Cardiac ventricle fibroblast (primary cell): ENCODE measurements around a stretch of chr10.

DNA sequence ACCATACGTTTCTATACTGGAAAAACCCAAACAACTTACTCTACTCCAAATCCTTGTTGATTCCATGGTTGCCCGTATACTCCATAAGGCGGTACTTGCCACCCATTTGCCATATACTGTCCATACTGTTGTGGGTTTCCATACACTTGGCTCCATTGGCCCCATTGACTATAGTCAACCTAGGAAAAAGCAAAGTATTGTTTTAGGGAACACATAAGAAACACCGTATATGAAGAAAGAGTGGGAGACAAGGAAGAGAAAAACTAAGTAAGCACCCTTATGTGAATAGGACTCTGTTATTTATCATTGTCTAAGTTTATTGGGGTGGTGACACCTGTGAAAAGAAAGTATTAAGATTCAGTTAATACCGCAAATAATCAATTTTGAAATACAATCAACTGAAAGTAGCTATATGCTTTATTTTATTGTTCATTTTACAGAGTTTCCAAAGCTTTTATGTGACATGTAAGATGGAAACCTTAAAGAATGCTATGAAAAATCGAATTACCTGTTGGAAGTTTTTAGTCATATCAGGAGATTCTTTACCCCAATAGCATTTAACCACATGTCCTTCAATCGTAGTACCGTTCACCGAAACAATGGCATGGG is 20.1 kb downstream of the TIAL1 start:
- RAMPAGE, long total RNA: no peak

- RAMPAGE, long total RNA: no peak
These were observed 9.4 kb downstream of the TIAL1 start for GRCh38 chr10:119587138-119587893.

GRCh38 chr10:119596058-119596335 is 767 bp downstream of the TIAL1 start:
- RAMPAGE, long total RNA: no peak

- RAMPAGE, long total RNA: no peak
These were observed 3.2 kb downstream of the BAG3 start for GRCh38 chr10:119653985-119655192.

DNA sequence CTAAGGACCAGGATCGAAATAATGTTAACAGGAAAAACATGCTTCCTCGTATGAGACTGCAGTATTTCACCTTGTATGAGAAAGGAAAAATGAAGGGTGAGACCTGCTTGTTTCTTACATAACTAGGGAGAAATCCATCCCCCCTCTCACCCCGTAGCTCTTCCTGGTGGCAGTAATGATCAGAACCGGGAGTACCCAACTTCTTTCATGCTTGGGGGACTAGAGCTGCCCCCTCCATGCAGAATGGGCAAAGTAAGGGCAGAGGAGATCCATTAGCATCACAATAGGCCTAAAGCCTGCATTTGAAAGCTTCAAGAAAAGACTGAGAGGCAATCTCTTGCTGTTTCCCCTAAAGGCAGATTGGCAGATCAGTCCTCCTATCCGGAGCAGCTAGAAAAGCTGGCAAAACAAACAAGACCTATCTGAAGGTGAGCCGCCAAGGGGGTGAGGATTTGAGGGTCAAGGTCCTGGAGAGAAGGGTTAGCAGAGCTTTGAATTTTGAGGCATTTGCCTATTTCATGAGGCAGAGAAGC is 36.1 kb downstream of the BAG3 start:
- RAMPAGE, long total RNA: no peak

- RAMPAGE, long total RNA: no peak
These were observed 37.3 kb downstream of the MCMBP start for GRCh38 chr10:119835414-119835677.

DNA sequence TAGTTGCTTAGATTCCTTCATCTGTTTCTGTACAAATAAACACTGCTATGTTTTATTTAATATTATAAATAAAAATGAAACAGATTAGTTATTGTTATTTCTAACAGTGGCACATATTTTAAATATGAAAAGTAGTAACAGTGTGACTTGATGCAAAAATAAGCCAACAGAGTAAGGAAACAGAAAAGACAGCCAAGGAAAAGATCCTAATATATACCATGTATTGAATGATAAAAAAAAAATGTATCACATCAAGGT is 169.7 kb upstream of the WDR11 start:
- RAMPAGE, long total RNA: no peak

- RAMPAGE, long total RNA: no peak
These were observed 128.3 kb downstream of the WDR11 start for GRCh38 chr10:120979163-120980212.

- RAMPAGE, long total RNA: no peak
These were observed 183.2 kb downstream of the WDR11 start for GRCh38 chr10:121034309-121034730.

DNA sequence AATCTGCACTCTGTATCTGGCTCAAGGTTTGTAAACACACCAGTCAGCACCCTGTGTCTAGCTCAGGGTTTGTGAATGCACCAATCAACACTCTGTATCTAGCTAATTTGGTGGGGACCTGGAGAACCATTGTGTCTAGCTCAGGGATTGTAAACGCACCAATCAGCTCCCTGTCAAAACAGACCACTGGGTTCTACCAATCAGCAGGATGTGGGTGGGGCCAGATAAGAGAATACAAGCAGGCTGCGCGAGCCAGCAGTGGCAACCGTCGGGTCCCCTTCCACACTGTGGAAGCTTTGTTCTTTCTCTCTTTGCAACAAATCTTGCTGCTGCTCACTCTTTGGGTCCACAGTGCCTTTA is 232.2 kb downstream of the FGFR2 start:
- RAMPAGE, long total RNA: no peak

GRCh38 chr10:121487143-121487590 is 111.1 kb downstream of the FGFR2 start:
- RAMPAGE, long total RNA: no peak

DNA sequence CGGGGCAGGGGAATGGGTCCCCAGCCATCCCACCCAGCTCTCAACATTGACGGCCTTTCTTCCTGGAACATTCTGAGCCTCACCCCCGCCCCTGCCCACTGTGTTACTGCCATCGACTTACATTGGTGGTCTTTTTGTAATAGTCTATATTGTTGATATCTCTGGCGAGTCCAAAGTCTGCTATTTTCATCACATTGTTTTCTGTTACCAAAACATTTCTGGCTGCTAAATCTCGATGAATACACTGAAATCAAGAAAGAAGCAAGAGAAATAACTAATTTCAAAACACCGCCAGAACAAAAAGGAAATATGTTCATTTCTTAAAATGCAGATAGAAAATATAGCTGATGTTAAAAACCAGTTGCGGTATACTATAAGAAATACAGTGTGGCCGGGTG is 110.4 kb downstream of the FGFR2 start:
- RAMPAGE, long total RNA: no peak

DNA sequence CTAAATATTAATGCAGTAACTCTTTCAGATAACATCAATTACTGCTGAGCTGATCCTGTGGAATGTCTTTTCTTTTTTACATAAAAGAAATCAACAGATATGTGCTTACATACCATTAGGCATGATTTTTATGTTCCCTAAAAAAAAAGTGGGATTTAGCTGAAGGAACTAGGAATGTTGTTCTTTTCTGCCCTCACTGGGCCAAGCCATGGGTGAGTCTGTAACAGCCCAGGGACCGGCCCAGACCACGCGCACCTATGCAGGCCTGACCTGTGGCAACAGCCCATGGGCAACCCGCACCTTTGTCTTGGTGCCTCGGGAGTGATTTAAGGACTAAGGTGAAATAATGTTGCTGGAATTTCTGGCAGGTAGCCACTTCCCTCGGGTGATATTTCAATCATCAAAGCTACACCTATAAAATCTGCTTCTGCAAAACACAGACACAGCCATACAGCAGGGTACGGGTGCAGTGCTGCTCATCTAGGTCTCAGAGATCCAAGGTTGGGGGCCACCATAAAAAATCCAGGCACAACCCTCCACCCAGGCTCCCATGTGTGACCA is 44.5 kb downstream of the FGFR2 start:
- RAMPAGE, long total RNA: no peak

- RAMPAGE, long total RNA: no peak
These were observed 17.5 kb downstream of the FGFR2 start for GRCh38 chr10:121580669-121581207.

GRCh38 chr10:122013146-122013918 is 24.4 kb downstream of the TACC2 start:
- RAMPAGE, long total RNA: no peak

DNA sequence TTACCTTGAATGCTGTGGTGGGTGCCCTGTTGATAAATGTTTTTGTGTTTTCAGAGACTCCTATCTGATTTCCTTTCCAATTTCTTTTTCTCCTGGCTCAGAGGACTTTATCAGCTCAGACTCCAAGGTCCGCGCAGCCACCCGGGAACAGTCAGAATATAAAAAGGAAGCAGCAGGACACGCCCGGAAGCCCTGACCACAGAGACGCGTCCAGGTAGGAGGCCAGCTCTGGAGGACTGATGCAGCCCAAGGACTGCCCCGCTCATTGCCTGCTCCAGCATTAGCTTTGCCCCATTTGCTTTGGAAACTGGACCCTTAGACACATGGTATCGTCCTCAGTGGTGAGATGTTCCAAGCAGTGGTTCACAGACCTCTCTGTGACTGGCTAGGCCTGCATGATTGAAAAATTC is 61.4 kb downstream of the TACC2 start:
- RAMPAGE, long total RNA: no peak

DNA sequence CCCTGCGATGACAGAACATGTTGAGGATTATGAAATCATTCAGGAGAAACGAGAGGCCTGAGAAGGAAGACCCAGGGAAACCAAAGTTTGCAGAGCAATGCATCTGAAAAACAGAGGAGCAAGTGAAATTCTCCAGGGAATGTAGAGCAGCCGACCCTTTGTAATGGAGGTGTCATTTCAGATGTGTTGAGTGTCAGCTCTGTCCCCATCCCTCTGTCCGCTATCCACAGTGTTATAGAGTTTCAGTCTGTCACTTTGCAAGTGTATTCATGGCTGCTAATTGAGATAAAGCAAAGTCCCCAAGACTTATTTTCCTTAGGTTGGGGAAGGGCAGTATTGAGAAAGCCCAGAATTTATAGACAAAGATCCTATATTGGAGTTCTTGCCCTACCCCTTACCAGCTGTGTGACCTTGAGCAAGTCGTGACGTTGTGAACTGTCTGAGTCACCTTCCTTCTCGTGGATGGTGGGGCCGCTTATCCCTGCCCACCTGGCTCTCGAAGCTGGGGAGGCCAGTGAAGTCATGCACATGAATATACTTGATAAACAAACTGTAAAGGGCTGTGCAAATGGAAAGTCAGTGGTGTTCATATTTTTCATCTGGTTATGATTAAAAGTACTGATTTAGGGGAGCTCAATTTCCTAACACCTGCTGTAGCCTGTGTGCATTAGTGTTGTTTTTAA is 127.3 kb downstream of the TACC2 start:
- RAMPAGE, long total RNA: no peak

DNA sequence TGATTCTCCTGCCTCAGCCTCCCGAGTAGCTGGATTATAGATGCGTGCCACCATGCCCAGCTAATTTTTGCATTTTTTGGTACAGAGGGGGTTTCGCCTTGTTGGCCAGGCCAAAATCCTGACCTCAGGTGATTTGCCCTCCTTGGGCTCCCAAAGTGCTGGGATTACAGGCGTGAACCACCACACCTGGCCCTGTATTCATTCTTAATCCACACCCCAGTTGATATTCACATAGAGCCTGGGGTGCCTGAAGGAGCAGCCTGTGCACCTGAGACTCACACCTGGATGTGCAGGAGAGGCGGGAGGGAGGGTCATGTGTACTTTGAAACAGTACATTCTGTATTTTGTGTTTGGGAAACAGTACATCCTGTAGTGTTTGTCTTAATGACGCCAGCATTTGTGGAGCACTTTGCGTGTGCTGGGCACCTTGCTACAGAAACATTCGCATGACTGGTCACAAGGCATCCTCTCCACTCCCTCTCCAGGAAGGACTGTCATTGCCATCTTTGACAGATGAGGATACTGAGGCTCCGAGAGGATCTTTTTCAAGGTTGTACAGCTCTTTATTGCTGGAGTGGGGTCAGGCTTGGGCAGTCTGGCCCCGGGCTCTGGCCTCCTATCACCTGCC is 132.0 kb downstream of the TACC2 start:
- RAMPAGE, long total RNA: no peak

DNA sequence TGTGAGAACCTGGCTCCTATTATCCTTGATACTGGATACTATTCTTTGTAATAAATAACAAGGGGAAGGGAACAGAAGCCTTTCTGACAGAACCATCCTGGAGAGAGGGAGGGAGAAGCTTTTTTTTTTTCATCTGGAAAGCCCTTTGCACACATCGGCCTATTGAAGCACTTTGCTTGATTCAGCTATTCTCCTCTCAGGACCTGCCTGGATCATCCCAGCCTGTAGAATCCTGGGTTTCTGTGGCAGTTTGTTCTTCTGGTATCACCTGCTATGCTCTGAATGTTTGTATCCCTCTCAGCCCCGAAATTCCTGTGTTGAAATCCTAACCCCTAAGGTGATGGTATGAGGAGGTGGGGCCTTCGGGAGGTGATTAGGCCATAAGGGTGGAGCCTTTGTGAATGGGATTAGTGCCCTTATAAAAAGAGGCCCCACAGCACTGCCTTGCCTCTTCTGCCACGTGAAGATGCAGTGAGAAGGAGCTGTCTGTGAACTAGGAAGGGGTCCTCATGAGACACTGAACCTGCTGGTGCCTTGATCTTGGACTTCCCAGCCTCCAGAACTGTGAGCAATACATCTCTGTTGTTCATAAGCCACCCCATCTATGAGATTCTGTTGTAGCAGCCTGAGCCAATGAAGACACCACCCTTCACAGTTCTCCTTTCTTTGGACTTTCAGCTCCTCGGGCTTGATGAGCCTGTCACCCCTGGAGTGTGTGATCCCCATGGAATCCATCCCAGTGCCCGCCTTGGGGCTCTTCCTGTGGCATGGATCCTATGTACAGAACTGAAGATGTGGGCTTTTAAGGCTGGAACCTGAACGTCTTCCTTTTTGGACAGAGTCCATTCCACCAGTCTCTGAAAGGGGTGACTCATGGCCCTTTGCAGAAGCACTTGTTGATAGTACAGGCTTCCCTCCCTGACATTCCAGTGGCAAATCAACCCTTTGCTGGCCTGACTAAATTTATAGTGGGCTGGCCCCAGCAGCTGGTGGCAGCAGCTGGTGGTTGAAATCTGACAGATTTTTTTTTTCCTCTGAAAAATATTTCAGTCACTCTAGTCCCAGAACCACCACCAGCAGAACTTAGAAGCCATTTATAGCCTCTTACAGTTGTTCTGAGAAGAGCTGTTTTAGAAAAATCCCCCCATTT is 138.0 kb downstream of the TACC2 start:
- RAMPAGE, long total RNA: no peak

- RAMPAGE, long total RNA: no peak
These were observed 50.1 kb upstream of the PLEKHA1 start for GRCh38 chr10:122324466-122324840.